Hematopoietic multipotent progenitor cell (in vitro differentiated cells): ENCODE results near the genes FAXC, PRDM13 and MCHR2.

- CAGE, long polyA plus RNA = no peak
These were observed 1122.8 kb downstream of the EPHA7 start for GRCh38 chr6:92296601-92296938.

GRCh38 chr6:92723514-92724129 is 695.7 kb downstream of the EPHA7 start:
- CAGE, long polyA plus RNA = no peak

DNA sequence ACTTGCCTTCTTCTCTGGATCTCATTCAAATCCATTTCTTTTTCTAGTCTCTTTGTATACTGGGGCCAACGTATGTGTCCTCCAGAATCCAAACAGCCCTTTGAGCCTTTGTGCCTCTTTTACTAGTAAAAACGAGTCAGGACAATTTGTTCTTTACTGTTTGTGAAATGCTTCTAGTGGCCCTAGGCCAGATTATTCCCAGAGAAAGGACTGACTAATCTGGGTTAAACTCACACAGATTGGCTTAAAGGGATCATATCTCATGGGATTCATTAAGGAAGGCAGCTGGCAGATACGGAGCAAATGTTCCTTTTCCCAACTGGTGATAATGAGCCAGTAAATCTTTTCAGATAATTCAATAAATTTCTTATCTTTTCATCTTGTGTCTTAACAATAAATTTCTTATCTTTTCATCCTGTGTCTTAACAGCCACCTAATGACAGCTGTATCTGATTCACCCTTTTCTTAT is 32.0 kb upstream of the MANEA start:
- CAGE, long polyA plus RNA = no peak

GRCh38 chr6:96186675-96186944 is 170.8 kb downstream of the FUT9 start:
- CAGE, long polyA plus RNA = no peak

DNA sequence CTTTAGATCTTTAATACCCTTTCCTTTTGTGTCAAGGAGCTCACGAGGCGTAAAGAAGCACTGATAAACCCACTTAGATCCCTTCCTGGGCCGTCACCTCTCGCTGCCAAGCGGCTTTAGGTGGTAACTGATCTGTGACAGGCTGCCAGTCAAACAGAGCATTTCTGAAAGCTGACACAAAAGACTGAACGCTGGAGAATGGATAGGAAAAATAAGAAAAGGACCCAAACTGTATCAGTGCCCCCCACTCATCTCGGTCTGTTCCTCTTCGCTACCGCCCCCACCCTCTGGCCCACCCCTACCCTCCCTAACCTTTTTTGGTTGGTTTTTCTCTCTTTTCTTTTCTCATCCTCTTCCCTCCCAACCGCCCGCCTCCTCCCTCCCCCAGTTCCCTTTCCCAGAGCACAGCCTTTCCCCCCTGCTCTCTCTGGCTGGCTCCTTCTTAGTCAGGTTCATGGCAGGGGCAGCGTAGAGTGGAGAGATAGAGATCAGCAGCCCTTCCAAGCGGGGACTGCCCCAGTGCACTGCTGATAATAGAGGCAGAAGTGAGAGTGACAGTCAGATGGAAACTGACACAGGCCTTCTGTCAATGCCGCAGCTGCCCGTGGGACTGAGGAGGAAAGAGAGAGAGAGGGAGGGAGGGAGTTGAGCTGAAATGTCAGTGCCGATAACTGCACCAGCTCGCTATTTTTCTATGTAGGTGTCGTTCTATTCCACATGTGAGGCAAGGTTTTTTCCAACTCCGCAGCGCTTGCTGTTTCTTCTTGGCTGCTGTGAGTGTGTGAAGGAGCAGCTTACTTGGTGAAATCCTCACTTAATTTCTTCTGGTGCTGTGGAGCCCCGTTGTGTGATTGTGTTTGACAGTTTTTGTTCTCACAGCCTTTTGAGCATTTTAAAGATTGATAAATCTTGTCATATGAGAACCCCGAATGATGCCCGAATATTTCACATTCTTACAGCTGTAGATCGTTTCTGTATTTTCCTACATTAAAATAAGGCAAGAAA is 386.1 kb upstream of the MMS22L start:
- CAGE, long polyA plus RNA = no peak

DNA sequence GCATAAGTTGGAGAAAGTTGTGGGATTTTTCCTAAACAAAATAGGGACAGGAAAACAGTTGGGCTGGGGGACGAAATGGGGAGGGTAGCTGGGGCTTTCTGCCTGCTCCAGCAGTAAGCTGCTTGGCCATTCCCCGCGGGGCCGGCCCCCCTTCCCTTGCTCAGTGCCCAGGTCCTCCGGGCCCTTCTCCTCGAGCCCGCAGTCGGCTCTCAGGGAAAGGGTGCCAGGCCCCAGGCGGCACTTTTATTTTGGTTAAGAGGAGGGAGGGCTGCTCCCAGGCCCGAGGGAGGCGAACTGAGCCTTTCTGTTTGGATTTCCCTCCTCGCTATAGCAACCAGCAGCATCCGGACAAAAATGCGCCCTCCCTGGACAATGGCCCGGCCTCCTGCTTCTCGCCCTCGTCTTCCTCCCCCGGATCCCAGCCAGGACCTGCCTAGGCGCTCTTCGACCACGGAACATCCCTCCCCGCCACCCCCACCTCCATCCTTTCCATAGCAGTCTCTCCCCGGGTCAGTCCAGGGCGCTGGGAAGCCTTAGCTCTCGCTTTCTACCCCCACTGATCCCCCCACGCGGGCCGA is 6.7 kb upstream of the POU3F2 start:
- CAGE, long polyA plus RNA = no peak

DNA sequence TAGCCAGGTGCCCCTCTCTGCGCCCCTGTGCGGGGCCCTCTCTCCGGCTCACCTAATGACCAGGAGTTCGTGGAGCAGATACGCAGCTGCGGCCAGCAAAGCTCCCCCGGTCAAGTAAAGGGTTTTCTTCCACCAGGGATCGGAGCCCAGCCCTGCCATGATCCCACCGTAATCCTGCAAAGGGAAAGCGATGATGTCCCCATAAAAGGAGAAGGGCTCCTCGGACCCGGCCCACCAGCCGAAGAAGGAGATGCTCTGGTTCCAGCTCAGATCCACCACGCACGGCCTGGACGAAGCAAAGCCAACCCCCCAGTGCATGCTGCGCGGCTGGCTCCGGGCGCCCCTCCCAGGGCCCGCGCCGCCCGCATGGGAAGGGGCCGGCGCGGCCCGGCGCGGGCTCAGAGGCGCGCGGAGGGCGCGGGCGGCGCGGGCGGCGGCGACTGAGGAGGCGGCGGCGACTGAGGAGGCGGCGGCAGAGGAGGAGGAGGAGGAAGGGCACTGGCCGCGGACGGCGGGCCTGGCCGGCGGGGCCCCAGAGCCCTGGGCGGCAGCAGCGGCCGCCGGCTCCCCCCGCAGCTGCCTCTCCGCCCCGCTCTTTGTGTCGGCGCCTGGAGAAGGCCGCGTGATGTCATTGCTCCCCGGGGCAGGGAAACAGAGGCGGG is at the start of gene FAXC:
Gene FAXC (minus strand): TSS at position 620 of the 662 bp plus-strand sequence.
- CAGE, long polyA plus RNA = no peak

- CAGE, long polyA plus RNA = no peak
These were observed 14.5 kb downstream of the PNISR start for GRCh38 chr6:99410621-99411049.

DNA sequence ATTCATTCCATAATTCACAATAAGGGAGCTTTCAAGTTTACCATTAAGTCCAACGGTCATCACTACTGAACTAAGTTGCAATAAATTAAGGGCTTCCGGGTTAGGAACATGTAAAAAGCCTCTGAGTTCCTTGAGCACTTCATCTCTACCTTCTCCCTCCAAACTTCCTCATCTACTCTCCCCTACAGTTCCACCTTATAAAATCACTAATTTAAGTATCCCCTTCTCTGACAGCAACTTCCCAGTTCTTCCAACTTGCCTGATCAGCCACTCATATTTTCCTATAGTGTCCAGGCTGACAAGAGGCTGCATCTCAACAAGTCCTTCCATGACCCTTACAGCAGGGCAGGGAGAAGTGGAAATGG is 2.6 kb downstream of the USP45 start:
- CAGE, long polyA plus RNA = no peak

DNA sequence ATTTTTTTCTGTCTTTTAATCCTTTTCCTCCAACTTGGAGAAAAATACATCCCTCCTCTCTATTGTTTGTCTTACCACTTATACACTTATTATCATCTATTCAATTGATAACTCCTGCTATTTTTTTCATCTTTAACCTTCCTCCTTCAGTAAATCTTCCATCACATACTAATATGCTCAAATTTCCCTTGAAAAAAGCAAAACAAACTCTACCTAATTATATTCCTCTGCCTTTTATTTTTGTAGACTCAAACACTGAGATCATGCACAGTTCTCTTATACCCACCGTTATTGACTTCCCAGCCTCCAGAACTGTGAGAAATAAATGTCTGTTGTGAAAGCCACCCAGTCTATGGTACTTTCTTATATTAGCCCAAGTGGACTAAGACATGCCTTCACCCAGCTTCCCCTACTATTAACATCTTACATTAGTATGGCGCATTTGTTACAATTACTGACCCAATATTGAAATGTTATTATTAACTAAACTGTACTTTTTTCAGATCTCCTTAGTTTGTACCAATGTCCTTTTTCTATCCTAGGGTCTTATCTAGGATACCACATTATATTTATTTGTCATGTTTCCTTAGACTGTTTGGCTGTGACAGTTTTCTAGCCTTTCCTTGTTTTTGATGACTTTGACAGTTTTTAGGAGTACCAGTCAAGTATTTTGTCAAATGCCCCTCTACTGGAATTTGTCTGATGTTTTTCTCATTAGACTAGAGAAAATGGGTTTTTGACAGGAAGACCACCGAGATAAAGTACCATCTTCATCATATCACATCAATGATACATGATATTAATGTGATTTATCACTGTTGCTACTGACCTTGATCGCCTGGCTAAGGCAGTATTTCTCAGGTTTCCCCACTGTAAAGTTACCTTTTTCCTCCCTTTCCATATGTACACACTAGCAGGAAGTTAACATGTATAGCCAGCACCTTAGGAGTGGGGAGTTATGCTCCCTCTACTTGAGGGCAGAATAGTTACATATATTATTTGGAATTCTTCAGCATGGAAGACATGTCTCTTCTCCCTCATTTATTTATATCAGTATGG is 14.7 kb downstream of the CCNC start:
- CAGE, long polyA plus RNA = no peak

DNA sequence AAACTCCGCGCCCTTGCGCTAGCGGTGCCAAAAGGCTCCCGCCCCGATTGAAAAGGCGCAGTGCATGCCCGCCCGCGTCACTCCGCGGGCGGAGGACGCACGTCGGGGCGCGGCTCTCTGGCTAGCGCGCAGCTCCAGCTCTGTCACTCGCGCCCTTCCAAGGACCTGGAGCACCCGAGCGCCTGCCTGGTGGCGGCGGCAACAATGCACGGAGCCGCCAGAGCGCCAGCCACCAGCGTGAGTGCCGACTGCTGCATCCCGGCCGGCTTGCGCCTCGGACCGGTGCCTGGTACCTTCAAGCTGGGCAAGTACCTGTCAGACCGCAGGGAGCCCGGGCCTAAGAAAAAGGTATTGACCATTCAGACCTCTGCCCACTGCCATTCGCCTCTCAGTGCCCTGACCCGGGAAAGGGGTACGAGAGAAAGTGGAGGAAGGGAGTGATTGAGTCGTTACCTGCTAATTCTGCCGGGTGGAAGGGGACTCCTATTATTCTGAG is at the start of gene PRDM13:
Gene PRDM13 (plus strand): TSS at position 3 of the 496 bp plus-strand sequence.
- CAGE, long polyA plus RNA = no peak

DNA sequence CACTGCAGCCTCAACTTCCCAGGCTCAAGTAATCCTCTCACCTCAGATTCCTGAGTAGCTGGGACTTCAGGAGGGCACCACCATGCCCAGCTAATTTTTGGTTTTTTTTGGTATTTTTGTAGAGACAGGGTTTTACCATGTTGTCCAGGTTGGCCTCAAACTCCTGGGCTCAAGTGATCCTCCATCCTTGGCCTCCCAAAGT is 11.1 kb downstream of the MCHR2 start:
- CAGE, long polyA plus RNA = no peak

DNA sequence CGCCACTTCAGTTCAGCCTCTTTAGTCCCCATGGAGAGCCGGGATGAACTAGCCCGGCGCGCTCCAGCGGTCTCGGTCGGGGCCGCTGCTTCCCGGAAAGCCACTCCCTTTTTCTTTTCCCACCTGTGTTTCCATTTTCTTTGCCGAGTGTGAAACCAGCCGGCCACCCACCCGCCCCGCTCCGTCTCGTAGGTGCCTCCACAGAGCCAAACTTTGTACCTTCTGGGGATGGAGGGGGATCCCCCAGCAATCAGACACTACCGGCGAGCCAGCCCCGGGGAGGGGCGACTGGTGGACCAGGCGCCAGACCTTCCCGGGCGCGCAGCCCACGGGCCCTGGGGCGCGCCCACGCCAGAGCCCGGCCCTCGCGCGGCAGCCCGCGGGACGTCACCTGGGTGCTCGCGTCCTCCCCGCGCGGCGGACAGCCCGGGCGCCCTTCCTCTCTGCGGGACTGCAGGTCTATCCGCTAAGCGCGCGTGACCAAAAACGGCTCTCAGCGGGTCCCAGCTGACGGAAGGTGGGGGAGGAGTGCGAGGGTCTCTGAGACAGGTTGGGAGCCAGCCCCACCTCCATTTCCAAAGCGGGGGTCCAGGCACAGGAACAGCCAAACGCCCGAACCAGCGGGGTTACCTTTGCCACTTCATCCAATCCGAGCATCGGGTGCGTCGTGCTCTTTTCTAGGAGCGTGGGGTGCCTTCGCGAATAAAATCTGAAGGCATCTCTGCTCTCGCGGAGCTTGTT is at the start of gene MCHR2:
Gene MCHR2 (minus strand): TSS at position 679 of the 741 bp plus-strand sequence.
- CAGE, long polyA plus RNA = no peak

- CAGE, long polyA plus RNA = no peak
These were observed 109.9 kb downstream of the SIM1 start for GRCh38 chr6:100354741-100355383.

GRCh38 chr6:100466926-100467342 is 2.2 kb upstream of the SIM1 start:
- CAGE, long polyA plus RNA = no peak

GRCh38 chr6:100487944-100488295 is 23.2 kb upstream of the SIM1 start:
- CAGE, long polyA plus RNA = no peak

GRCh38 chr6:101391685-101392411 is 1.7 kb upstream of the GRIK2 start:
- CAGE, long polyA plus RNA = no peak

GRCh38 chr6:101392918-101393536 is 481 bp upstream of the GRIK2 start:
- CAGE, long polyA plus RNA = no peak

DNA sequence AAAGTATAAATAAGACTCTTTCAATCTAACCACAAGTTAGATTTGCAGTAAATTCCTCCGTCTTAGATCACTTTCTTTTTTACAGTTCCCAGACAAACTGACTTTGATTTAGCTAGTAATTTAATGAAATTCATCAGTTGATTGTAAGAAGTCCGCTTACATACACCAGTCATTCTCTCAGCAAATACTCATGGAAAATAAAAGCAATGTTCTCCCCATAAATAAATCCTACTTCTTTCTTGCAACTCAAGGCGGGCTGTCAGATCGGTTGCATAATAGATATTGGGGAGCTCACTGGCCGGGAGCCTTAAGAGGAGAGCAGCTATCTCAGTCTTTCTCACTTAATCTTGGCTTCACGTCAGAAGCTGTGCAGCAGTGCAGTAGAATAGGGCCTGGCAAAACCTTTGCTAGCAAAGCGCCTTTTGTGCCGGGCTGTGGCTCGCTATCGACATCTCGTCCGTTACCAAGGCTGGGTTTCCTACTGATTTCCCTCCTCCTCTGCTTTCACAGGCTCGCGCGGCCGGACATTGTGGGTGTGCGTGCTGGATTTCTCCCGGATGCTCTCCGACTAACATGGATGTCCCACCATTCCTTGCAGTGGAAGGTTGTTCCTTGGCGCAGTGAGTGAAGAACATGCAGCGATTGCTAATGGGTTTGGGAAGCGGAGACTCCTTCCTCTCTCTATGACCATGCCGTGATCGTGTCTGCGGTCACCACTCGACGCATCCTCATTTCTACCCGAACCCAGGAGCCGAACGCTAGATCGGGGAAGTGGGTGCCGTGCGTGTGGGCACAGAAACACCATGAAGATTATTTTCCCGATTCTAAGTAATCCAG is 5.2 kb downstream of the GRIK2 start:
- CAGE, long polyA plus RNA = no peak

GRCh38 chr6:103454704-103454966 is 1405.1 kb downstream of the HACE1 start:
- CAGE, long polyA plus RNA = no peak